T47D (cell line): ENCODE data around the genes KLHL8 and PIGY.

DNA sequence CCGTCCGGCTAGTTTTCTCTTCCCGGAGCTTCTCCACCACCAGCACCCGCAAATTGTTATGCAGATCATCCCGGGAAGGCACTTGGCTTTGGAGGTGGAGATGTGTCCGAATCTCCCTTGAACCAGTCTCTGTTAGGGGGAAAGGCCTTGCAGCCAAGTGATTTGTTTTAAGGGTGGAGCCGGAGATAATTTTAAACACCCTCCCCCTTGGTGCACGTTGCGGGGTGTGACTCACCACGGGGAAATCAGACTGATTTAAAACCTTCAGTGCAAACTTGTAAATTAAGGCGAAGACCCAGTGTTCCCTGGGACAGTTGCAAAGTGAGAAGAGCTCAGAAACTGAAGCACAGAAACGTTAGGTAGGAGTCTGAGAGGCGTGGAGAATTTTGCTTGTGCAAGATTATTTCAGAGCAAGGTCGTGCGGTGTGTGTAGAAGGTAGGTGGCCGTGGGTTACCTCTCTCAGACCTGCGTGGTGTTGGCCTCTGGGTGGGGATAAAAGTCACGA lies 1.3 kb downstream of the AFF1 start:
- RRBS = 2% methylated on average over 5 of the region's 18 CpGs

- RRBS = no CpG with 5 or more reads among the region's 4 CpGs
Measured at GRCh38 chr4:87008600-87009705, 74.1 kb downstream of the AFF1 start.

- RRBS = no CpG with 5 or more reads among the region's 4 CpGs
Measured at GRCh38 chr4:87011623-87012118, 76.9 kb downstream of the AFF1 start.

- RRBS = no CpG with 5 or more reads among the region's 7 CpGs
Measured at GRCh38 chr4:87052042-87052666, 117.3 kb downstream of the AFF1 start.

DNA sequence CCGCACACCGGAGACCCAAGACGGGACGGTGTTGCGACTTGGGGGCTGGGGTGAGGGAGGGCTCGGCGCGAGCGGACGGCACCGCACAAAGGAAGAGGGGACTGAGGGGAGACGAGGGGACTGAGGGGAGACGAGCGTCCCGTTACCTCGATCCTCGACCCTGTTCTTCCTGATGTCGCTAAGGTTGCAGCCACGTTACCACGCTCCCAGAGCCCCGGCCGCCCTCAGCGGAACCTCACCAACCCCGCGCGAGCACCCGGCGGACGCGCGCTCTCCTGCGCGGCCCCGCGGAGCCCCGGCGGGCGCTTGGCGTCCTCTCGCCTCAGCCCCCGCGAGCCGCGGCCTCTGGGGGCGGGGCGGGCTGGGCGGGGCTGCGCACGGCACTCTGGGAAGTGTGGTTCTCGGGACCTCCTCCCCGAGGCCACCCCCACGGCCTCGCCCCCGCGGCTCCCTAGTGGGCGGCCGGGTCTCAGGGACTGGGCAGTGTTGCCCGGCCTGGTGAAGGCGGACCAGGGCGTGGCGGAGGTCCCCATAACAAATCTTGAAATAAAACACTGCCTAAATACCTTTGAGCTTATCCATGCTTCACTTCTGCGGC lies at the start of gene KLHL8:
KLHL8 (minus strand) TSS at position 347 of the 598 bp plus-strand sequence.
- RRBS = 1% methylated on average over 18 of the region's 62 CpGs

GRCh38 chr4:87469285-87469936 lies 47.0 kb downstream of the NUDT9 start:
- RRBS = no CpG with 5 or more reads among the region's 9 CpGs

- RRBS = no CpG with 5 or more reads among the region's 9 CpGs
Measured at GRCh38 chr4:87500655-87500931, 28.6 kb downstream of the SPARCL1 start.

DNA sequence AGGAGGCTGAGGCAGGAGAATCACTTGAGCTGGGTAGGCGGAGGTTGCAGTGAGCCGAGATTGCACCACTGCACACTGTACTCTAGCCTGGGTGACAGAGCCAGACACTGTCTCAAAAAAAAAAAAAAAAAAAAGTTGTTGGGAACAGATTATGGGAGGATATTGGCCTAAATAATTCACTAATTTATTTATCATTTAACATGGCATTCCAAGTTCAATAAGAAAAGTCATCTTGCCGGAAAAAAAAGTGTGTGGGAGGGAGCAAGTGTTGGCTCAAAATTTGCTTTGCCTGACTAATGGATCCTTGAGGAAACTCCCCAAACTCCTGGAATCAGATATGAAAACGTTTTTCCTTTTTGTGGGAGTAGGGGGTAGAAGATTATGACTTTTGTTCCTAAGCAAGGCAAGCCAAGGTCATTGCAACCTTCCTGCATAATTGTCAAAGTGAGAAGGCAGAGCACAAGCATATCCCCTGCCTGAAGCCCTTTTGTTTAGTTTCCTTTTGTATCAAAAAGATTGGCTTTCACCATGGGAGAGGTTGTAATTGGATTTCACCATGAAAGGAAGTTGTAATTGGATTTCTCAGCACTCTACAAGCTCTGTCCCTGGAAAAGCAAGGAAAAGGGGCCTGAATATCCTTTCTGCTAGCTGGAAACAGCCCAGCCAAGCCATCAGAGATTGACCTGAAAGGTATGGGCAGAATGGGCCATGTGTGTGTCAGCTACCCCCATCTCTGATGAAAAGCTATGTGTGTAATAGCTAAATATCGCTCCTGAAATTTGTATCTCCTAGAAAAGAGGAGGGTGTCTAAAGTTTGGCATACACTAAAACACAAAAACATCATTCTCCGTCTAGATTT lies 8.8 kb downstream of the SPARCL1 start:
- RRBS = no CpG with 5 or more reads among the region's 6 CpGs

- RRBS = no CpG with 5 or more reads among the region's 4 CpGs
Measured at GRCh38 chr4:87523420-87523743, 5.8 kb downstream of the SPARCL1 start.

DNA sequence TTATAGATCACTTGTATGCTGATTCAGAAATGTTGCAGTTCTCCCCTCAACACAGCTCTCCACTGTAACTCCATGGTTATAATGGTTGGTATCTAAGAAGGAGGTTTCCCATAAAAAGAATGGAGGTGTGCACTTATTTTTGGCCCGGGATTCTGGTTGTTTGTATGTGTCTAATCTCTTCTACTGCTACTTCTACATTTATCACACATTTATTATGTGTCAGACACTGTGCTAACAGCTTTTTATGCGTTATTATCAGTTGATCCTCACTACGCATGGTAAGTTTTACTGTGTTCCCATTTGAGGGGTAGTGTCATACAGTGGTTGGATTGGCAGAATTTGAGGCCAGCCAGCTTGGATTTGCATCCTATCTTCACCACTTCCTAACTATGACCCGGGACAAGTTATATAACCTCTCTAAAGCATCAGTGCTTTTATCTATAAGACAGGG lies 648 bp upstream of the SPARCL1 start:
- RRBS = no CpG with 5 or more reads among the region's 4 CpGs

DNA sequence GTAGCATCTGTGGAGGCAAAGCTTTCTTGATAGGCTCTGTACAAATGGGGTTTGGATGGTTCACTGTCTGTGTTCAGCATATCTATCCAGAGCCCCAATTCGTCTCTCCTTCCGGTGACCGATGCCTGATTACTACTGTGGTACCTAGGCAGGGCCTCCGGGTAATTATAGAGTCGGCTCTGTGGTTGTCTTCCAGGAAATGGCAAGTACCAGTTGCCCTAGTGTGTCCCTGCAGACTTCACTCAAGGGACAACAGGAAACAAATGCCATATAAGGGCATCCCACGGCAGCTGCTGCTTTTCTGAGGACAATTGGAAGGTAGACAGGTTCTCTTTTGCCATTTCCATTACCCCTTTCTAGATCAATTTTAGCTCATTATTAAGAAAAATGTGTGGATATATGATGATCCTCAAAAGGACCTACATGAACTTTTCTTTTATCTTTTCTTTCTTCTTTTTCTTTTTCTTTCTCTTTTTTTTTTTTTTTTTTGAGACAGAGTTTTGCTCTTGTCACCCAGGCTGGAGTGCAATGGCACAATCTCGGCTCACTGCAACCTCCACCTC lies 30.4 kb upstream of the SPARCL1 start:
- RRBS = no CpG with 5 or more reads among the region's 7 CpGs

DNA sequence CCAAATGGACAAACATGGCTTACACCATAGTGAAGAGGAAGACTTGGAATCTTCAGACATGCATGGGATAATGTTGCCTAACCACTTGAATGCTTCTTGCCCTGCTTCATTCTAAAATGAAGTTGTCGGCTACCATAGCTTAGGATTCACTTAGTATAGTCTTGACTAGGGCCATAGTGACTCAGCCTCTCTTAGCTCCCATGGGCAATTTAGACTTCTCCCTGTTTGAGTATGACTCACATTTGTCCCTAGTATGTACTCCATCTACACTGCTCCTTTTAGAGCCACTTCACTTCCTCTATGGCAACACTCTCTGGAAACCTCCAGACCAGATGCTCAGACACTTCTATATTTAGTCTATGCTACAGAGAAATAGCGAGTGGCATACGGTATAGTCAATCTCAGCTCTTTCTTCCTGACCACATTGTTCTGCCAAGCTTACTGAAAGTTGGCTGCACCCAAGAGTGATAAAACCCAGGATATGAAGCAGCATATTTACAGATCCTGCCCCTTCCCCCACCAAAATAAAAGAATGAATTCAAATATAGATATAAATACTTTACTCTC lies 11.2 kb downstream of the MEPE start:
- RRBS = no CpG with 5 or more reads among the region's 3 CpGs

DNA sequence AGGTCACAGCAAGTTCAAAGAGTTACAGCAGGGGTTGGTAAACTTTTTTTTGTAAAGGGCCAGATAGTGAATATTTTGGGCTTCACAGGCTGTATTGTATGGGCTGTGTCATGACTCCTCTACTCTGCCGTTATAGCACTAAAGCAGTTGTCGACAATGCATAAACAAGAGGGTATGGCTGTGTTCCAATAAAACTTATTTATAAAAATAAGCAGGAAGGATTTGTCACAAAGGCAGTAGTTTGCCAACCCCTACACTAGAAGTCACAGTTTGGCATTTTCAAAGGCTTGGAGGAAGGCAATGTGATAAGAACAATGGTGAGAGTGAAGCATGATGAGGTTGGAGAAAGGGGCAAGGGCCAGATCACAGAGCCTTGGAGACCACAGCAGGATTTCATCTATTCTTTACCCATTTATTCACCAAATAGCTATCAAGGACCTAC lies 59.2 kb downstream of the PPM1K start:
- RRBS = no CpG with 5 or more reads among the region's 2 CpGs

- RRBS = no CpG with 5 or more reads among the region's 3 CpGs
Measured at GRCh38 chr4:88320496-88321293, 36.3 kb upstream of the PPM1K start.

GRCh38 chr4:88523413-88524079 lies at the start of gene PIGY:
PIGY (minus strand) TSS chr4:88523776.
- RRBS = 2% methylated on average over 20 of the region's 59 CpGs

GRCh38 chr4:88634611-88635712 lies 42.7 kb downstream of the HERC3 start:
- RRBS = no CpG with 5 or more reads among the region's 16 CpGs

DNA sequence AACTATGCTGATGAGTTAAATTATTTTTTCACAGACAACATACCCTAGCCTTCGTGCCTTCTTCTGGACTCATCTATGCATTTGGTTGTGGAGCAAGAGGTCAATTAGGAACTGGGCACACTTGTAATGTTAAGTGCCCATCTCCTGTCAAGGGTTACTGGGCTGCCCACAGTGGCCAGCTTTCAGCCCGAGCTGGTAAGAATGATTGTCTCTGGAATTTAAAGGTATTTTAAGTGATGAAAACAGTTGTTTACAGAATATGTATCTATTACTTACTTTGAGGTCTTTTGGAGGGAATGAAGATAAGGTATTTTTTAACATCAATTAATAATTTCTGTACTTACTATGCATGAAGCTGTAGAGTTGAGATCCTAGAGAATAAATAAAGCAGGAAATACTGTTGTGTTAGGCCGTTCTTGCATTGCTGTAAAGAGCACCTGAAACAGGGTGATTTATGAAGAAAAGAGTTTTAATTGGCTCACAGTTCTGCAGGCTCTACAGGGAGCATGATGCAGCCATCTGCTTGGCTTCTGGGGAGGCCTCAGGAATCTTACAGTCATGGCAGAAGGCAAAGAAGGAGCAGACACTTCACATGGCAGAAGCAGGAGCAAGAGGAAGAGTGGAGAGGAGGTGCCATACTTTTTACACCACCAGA lies 41.7 kb downstream of the NAP1L5 start:
- RRBS = no CpG with 5 or more reads among the region's 3 CpGs

- RRBS = no CpG with 5 or more reads among the region's 7 CpGs
Measured at GRCh38 chr4:88729319-88729871, 31.8 kb upstream of the NAP1L5 start.

GRCh38 chr4:88737123-88738109 lies 39.8 kb upstream of the NAP1L5 start:
- RRBS = no CpG with 5 or more reads among the region's 16 CpGs